ENCODE measurements around the genes C10orf120 and IKZF5.

GRCh38 chr10:122635890-122636447, 36.7 kb upstream of the SPADH start:
- PRO-cap, result no peak

DNA sequence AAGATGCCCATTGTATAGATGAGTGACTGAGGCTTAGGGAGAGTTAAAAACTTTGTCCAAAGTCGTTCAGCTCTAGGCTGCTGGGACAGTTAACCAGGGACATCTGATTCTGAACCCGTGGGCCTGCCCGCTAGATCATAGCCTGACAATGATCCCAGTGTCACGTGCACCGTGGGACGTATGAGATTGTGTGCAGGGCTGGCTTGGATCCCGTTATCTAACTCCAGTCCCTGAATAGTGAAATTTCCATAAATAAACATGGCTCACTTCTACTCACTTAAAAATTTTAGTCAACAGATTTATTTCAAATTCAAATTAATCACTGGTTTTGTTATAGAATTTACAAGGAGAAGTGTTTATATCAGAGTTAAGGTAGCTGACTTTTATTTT, 2.2 kb downstream of the SPADH start:
- PRO-cap, result no peak

- PRO-cap, result no peak
Measured at GRCh38 chr10:122699617-122700171, at the start of gene C10orf120. Gene C10orf120 (minus strand): TSS chr10:122699846.

DNA sequence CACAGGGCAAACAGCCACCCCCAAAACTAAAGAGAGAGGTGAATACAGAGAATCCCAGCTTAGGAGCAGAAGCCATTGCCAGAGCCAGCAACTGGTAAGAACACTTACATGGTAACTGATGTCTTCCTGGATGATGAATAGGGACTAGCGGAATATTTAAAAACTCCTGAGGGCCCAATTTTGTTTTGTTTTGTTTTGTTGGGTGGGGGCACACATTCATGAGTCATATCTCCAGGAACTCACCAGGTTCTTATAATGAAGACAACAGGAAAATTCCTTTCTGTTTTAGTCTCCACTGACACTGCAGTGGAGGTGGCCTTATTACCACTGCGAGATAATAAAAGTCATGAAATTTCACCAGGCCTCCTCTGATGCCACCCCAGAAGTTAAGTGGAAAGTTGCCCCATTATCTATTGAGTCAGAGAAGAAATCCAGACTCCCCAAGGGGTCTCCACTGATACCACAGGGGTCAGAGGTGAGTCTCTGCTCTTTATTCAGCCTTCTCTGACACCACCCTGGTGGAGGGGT, 6.6 kb upstream of the CUZD1 start:
- PRO-cap, result no peak

GRCh38 chr10:123007858-123008935, at the start of gene IKZF5:
Gene IKZF5 (minus strand): TSS chr10:123008795.
- PRO-cap, result unidirectional peak, plus-strand start at chr10:123008226; bidirectional peak, plus-strand start at chr10:123008379, minus-strand start at chr10:123008388; unidirectional peak, minus-strand start at chr10:123008575; bidirectional peak, plus-strand start at chr10:123009006, minus-strand start at chr10:123008793

GRCh38 chr10:123009113-123010209, 655 bp downstream of the ACADSB start:
- PRO-cap, result no peak

- PRO-cap, result no peak
Measured at GRCh38 chr10:123134698-123135039, 1.1 kb upstream of the HMX3 start.

GRCh38 chr10:123930083-123930724, 38.6 kb upstream of the CPXM2 start:
- PRO-cap, result no peak

DNA sequence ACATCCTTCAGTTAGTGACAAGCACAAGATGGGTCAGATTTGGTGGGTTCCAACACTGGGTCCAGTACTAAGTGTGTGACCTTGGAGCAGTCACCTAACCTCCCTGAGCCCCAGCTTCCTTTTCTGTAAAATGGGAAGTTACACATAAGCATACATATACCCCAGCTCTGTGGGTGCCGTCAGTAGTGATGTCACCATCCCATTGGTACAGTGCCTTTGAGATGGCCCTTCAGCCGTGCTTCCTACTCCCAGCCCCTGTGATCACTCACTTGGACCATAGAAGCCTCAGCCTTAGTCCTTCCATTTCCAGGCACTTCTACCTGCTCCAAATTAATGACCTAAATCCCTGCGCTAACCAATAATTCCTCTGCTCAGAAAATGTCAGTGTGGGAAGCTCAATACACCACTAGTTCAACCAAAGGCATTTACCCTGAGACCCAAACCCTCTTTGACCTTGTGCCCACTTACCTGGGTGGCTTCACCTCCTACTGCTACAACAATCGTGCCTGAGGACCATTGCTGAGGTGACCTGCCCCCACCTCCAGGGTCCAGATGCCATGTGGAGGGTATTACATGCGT, 95.4 kb downstream of the CHST15 start:
- PRO-cap, result no peak

- PRO-cap, result no peak
Measured at GRCh38 chr10:124074468-124075087, 18.8 kb downstream of the CHST15 start.

DNA sequence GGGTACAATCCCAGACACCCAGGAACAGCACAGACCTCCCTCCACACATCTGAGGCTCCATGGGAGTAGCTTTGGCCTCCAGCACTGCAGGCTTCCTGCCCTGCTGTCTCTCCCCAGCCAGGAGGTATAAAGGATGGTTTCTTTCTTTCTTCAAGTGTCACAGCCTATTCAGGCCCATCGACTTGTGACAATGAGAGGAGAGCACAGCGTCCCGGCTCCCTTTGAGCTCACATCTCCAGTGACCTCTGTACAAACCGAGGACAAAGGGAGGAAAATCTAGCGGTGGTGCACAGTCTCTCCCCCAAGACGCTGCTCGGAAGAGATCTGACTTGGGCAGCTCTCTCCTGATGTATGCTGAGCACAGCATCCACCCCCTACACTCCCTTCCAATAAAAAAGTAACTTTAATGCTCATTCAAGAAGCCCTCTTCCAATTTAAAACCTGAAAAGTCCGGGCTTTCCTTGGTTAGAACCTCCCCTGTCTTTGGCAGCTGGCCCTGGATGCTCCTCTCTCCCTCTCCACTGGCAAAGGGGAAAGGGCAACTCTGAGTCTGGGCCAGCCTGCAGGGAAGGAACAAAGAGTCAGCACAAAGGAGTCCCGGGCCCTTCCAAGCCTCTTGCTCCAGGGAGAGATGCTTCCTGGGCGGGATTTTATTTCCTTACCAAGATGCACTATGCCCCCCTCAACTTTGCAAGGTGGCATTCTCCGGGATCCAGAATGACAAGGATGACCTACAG, 18.0 kb downstream of the CHST15 start:
- PRO-cap, result no peak

- PRO-cap, result no peak
Measured at GRCh38 chr10:124151960-124152525, 58.6 kb upstream of the CHST15 start.

DNA sequence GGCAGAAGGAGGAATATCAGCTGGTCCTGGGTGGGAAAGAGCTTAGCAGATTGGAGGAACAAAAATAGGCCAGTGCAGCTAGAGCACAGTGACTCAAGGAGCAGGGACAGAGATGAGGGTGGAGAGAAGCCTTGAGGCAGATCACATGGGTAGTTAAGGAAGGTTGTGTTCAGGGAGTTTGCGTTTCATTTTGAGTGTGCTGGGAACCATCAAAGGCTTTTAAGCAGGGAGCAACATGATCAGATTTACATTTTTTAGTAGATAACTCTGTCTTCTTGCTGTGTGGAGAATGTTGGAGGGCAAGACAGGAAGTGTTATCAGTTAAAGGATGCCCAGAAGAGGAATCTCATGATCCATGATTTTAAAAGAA, 113.5 kb downstream of the OAT start:
- PRO-cap, result no peak

GRCh38 chr10:124522694-124523855, 61.5 kb downstream of the LHPP start:
- PRO-cap, result no peak

GRCh38 chr10:124547651-124548155, 86.1 kb downstream of the LHPP start:
- PRO-cap, result no peak

DNA sequence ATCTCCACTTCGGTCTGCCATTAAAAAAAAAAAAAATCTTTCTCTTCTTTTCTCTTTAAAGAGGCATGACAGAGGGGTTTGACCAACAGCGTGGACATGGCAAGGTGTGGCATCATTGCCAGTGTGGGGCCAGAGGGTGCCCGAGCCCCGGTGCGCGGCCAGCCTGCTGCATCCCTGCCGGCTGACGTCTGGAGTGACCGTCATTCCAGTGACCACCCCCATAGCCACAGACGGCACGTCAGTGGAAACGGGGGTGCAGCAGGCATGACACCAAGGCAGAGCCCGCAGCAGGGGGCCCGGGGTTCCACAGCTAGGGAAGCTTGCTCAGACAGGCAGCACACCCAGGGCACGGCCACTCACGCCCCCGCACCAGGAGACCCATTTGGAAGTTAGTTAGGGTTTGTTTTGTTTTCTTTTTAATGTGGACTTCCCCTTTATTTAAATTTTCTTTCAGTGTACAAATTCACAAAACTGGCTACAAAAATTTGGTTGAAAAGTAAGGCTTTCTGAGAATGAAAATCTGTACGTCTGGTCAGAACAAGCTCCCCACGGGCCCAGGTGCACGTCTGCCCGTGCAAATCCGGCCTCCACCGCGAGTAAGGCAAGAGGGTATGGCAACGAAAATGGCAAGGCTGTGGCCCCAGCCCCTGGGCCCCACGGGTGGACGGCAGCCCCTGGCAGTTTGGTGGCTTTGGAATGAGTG, 124.4 kb downstream of the FAM53B start:
- PRO-cap, result no peak

GRCh38 chr10:124697612-124698148, 46.5 kb downstream of the FAM53B start:
- PRO-cap, result no peak

DNA sequence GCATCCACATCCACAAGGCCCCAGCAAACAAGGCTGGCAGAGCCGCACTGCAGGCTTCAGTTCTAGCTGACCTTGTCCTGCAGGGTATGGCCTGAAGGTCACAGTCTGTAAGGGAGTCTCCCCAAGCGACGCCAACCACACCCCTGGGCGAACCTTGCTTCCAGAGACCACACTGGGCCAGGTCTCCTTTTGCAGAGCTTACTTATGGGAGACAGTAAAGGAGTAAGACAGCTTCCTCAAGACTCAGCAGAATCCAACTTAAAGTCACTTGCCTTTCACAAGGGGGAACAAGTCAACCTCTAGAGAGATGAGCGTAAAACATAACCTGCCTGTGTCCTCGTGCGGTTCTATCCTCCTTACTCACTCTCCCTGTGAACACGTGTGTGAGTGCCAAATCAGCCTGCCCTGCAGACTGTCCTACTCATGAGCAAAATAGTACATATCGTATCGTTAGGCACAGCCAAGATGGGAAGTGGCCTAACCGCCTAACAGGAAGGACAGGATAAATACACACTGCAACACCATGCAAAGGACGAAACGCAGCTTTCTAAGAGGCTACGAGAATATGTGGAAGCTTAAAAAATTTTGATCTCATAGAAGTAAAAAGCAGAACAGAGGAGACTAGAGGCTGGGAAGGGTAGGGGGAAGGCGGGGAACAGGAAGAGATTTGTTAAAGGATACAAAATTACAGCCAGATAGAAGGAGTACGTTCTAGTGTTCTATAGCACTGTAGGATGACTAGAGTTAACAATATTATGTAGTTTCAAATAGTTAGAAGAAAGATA, 22.6 kb downstream of the FAM53B start:
- PRO-cap, result no peak

DNA sequence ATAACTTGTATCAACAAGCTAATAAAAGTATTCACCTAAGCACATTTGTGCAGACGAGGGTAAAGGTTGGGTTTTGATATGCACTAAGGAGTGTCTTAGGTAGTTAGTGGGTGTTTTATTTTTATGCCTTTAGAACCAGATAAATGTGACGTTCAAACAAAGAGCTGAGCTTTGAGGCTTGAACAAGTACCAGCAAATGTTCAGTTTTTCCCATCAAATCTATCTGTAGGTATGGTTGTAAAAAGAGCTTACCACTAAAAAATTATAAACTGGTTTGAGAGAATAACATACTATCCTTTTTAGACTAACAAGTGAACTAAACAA, 3.0 kb upstream of the FAM53B start:
- PRO-cap, result no peak

- PRO-cap, result no peak
Measured at GRCh38 chr10:124755532-124755930, 11.4 kb upstream of the FAM53B start.